ENCODE measurements around the genes ZNF467 and GIMAP8.

GRCh38 chr7:149548435-149549440 is 51.1 kb upstream of the ZNF746 start:
- PRO-cap: no peak
- RAMPAGE, long total RNA, 2 experiments: no peak in any of the 2 experiments

GRCh38 chr7:149600556-149601124 is 103.0 kb upstream of the ZNF746 start:
- PRO-cap: no peak
- RAMPAGE, long total RNA, 2 experiments: no peak in any of the 2 experiments

DNA sequence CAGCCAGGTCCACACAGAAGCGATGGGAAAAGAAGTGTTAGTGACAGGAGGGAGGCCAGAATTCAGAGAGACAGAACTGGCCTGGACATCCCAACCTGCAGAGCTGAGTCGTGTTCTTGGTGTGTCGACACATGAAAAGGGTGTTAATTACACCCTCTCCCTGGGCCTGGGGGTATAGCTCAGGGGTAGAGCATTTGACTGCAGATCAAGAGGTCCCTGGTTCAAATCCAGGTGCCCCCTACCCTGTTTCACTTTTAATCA is 79.3 kb upstream of the KRBA1 start:
- PRO-cap: no peak
- RAMPAGE, long total RNA, 2 experiments: no peak in any of the 2 experiments

DNA sequence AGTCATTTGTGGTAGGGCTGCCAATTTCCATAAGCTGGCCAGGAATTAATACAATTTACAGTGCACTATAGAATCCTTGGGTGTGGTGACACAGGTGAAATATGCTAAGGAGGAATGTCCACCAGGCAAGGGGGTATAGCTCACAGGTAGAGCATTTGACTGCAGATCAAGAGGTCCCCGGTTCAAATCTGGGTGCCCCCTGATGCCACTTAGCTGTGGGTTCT is 50.1 kb upstream of the KRBA1 start:
- PRO-cap: no peak
- RAMPAGE, long total RNA, 2 experiments: no peak in any of the 2 experiments

- PRO-cap: bidirectional peak, plus-strand start at chr7:149773050, minus-strand start at chr7:149773057; unidirectional peak, minus-strand start at chr7:149773176; bidirectional peak, plus-strand start at chr7:149773727, minus-strand start at chr7:149773221
- RAMPAGE, long total RNA, 2 experiments: start-site peak on the minus strand in 1 of 2 experiments, at chr7:149773081-149773121 at its widest, 8 reads per replicate
These were observed at the start of gene ZNF467 for GRCh38 chr7:149772859-149773830. Gene ZNF467 (minus strand): TSS chr7:149773588.

DNA sequence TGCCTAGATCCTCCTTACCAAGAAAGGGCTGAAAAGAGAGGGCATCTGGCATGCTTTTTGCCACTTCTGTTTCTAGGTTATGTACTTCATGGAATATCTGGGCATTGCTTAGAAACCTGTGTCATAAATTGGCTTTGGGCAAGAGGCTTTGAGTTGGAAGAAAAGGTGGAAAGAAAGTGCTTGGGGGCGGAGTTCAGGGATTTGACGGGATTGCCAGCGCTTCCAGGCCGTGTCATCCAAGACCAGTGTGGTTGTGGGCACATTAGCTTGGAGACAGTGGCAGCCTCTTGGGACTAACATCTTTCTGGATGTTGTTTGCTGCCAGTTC is 821 bp downstream of the ZNF862 start:
- PRO-cap: no peak
- RAMPAGE, long total RNA, 2 experiments: no peak in any of the 2 experiments

- PRO-cap: no peak
- RAMPAGE, long total RNA, 2 experiments: no peak in any of the 2 experiments
These were observed 8.2 kb upstream of the ATP6V0E2 start for GRCh38 chr7:149865538-149866018.

GRCh38 chr7:150078648-150079452 is 205.1 kb downstream of the ATP6V0E2 start:
- PRO-cap: no peak
- RAMPAGE, long total RNA, 2 experiments: start-site peak on the minus strand in 1 of 2 experiments, at chr7:150078695-150079470 at its widest, 18 reads per replicate

DNA sequence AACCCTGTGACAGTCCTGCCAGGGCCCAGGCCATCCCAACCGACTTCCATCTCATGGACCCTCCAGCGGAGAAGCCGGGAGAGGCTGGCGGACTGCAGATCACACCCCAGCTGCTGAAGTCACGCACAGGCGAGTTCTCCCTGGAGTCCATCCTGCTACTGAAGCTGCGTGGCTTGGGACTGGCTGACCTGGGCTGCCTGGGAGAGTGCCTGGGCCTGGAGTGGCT is 4.7 kb downstream of the RARRES2 start:
- PRO-cap: bidirectional peak, plus-strand start outside the sequence, minus-strand start at position 160 of the sequence
- RAMPAGE, long total RNA, 2 experiments: no peak in any of the 2 experiments

- PRO-cap: no peak
- RAMPAGE, long total RNA, 2 experiments: no peak in any of the 2 experiments
These were observed 11.3 kb upstream of the REPIN1 start for GRCh38 chr7:150357096-150357847.

- PRO-cap: no peak
- RAMPAGE, long total RNA, 2 experiments: no peak in any of the 2 experiments
These were observed 4.7 kb downstream of the REPIN1 start for GRCh38 chr7:150372985-150374015.

- PRO-cap: no peak
- RAMPAGE, long total RNA, 2 experiments: no peak in any of the 2 experiments
These were observed 2.9 kb upstream of the ZNF775 start for GRCh38 chr7:150375838-150377047.

DNA sequence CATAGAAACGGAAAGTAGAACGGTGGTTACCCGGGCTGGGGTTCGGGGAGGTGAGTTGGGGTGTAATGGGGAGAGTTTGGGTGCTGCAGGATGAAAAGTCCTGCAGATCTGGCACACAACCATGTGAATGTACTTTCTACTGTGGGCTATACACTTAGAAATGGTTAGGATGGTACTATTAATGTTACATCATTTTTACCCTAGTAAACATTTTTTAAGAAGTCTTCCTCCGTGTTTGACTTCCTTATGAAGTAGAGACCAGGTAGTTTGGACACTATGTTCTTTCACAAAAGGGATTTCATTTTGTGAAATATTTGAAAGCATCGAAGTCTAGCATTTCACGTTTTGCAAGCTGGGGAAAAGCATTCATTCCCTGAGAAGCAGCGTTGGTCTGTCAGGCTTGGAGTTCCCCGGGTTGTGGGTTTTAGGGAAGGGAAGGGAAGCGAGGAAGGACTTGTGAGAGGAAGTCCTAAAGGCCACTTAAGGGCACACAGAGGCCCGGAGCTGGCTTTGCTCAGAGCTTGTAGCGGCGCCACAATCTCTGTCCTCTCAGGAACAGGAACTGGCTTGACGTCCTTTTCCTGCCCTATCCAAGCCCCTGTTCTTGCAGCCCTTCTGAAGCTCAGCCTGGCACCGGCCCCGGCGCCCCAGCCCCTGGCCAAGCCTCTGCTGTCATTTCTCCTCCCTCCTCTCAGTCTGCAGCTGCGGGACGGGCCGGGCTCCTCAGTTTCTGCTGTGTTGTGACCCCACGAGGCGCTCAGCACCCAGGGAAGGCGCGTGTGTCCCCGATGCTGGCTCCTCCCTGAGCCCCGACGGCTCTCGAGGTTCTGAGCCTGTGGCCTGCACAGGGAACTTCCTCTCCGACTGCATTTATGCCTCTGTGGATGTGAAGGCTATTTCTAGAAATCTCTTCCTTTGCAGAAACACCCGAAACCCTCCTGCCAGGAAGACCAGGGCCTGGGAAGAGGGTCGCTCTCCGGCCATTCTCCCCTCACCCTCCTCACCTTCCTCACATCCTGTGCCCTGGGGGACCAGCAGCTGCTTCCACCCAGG is at the start of gene GIMAP8:
Gene GIMAP8, plus strand, starts transcription at position 507 of the 1,053 bp plus-strand sequence.
- PRO-cap: bidirectional peak, plus-strand start at position 726 of the sequence, minus-strand start at position 732 of the sequence
- RAMPAGE, long total RNA, 2 experiments: no peak in any of the 2 experiments

DNA sequence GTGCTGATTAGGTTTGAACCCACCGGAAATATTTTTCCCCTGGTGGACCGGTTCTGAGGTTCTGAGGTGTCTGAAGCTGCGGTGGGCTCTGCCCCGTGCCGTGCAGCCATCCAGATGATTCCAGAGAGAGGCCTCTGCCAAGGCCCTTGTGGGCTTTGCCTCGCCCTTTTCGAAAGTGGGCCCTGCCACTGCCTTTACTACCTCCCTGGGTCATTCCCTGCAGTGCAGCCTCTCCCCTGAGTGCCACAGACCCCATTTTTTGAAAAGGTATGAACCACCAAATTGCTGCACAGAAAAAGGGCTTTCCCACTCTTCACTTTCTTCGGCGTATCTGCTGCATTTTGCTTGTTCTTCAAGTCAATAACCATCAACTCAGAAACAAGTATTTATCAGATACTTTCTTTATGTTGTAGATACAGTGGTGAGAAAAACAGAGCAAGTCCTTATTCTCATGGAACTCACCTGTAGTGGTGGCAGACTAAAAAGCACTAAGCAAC is 2.9 kb downstream of the GIMAP8 start:
- PRO-cap: no peak
- RAMPAGE, long total RNA, 2 experiments: no peak in any of the 2 experiments

DNA sequence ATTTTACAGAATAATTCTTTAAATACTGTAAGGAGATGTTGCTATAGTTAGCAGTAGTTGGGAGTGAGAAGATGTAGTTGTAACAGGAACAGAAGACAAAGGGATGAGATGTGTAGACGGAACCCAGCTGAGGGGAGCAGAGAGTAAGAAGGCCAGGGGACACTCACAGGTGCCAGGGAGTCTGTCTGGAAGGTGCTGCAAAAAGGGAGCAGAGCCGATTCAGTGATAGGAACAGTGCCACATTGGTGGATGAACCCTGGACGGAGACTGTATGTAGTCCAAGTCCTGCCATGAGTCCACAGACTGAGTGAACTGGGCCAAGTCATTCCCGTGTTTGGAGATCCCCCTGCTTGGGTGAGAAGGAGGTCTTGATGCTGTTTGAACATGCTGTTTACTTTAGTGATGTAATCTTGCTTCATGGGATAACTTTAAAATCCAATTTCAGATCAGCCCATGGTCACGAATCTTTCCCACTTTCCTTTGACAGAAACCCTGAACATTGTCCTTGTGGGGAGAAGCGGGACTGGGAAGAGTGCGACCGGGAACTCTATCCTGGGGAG is 26.3 kb downstream of the GIMAP8 start:
- PRO-cap: no peak
- RAMPAGE, long total RNA, 2 experiments: no peak in any of the 2 experiments

DNA sequence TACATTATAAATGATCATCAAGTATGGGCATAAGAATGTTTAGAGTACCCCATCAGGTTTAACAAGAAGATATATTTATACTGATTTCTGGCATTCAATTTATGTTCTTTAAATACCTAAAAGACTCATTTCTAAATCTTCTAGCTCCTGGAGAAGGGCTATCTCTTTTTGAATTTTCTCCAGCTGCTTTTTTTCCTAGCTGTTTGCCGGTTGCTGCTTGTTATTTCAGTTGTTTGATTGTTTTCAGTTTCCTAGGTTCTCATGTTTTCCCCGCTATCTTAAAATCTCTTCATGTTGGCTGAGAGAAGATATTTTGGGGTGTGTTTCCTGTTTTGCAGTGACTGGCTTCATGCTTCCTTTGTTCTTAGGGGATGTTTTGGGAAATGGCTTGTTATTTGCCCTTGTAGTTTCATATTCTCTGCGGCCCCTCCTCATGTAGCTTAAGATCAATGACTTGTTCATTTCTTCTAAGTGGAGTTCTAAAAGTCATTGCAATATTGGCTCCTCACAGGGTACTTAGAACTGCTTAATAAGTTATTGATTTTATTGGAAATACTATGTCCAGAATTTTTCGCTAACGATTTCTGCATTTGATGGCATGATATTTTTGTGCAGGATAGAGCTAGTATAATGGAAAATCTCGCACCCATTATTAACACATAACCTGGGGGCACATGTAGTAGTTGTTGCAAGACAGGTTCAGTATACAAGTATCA is 30.6 kb upstream of the GIMAP7 start:
- PRO-cap: no peak
- RAMPAGE, long total RNA, 2 experiments: no peak in any of the 2 experiments

- PRO-cap: no peak
- RAMPAGE, long total RNA, 2 experiments: no peak in any of the 2 experiments
These were observed 1.8 kb downstream of the GIMAP7 start for GRCh38 chr7:150516446-150516900.

- PRO-cap: unidirectional peak, plus-strand start at chr7:150629548
- RAMPAGE, long total RNA, 2 experiments: no peak in any of the 2 experiments
These were observed 2.8 kb downstream of the GIMAP6 start for GRCh38 chr7:150629060-150630105.

DNA sequence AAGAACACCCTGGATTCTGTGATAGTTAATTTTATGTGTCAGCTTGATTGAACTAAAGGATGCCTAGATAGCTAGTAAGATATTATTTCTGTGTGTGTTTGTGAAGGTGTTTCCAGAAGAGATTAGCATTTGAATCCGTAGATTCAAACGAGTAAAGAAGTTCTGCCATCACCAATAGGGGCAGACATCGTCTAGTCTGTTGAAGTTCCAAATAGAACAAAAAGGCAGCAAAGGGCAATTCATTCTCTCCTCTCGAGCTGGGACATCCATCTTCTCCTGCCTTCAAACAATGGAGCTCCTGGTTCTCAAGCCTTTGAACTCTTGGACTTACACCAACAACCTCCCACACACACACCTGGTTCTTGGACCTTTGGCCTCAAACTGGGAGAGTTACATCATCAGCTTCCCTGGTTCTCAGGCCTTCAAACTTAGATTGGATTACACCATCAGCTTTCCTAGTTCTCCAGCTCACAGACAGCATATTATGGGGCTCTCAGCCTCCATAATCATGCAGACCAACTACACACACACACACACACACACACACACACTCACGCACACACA is 9.9 kb upstream of the GIMAP5 start:
- PRO-cap: no peak
- RAMPAGE, long total RNA, 2 experiments: no peak in any of the 2 experiments

DNA sequence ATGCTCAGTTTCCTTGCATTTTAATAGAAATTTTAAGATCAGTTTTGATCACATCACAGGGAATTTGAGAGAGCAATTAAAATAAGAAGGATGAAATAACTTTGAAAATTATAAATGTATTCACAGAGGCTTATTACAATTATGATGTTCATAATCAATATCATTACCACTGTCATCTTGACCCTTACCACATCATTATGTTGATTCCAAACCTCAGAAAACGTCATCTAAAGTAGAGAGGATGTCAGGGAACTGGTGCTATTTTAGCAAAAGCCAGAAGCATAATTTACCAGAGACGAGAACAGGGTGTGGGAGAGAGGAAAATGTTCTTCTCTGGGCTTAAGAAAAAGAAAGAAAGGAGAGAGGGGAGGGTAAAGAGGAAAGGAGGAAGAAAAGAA is 2.1 kb downstream of the GIMAP5 start:
- PRO-cap: no peak
- RAMPAGE, long total RNA, 2 experiments: no peak in any of the 2 experiments